ENCODE measurements around a stretch of chr3.

- PRO-cap = no peak
- RAMPAGE, long total RNA, 4 experiments = no peak in any of the 4 experiments
These were observed 92.3 kb upstream of the DAZL start for GRCh38 chr3:16697344-16698200.

- PRO-cap = no peak
- RAMPAGE, long total RNA, 4 experiments = no peak in any of the 4 experiments
These were observed 96.1 kb upstream of the PLCL2 start for GRCh38 chr3:16788662-16788976.

GRCh38 chr3:16801169-16801587 lies 83.6 kb upstream of the PLCL2 start:
- PRO-cap = no peak
- RAMPAGE, long total RNA, 4 experiments = no peak in any of the 4 experiments

DNA sequence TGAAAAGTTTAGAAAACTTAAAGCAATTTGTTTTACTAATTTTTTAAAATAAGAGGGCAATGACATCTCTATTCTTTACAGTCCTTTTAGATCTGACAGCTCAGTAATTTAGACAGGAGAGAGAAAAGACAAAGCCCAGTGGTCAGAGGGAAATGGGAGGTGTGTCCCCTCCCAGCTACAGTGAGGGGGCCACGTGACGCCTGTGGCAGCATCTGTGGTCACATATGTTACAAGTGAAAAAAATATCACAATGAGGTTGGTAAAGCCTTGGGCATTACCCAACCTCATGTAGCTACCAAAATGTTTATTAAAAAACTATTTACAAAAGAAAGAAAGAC lies 42.9 kb upstream of the PLCL2 start:
- PRO-cap = unidirectional peak, plus-strand start at position 250 of the sequence
- RAMPAGE, long total RNA, 4 experiments = no peak in any of the 4 experiments

GRCh38 chr3:16906677-16907154 lies 22.0 kb downstream of the PLCL2 start:
- PRO-cap = no peak
- RAMPAGE, long total RNA, 4 experiments = no peak in any of the 4 experiments

DNA sequence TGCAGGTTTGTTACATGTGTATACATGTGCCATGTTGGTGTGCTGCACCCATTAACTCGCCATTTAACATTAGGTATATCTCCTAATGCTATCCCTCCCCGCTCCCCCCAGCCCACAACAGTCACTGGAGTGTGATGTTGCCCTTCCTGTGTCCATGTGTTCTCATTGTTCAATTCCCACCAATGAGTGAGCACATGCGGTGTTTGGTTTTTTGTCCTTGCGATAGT lies 69.2 kb downstream of the PLCL2 start:
- PRO-cap = no peak
- RAMPAGE, long total RNA, 4 experiments = no peak in any of the 4 experiments

DNA sequence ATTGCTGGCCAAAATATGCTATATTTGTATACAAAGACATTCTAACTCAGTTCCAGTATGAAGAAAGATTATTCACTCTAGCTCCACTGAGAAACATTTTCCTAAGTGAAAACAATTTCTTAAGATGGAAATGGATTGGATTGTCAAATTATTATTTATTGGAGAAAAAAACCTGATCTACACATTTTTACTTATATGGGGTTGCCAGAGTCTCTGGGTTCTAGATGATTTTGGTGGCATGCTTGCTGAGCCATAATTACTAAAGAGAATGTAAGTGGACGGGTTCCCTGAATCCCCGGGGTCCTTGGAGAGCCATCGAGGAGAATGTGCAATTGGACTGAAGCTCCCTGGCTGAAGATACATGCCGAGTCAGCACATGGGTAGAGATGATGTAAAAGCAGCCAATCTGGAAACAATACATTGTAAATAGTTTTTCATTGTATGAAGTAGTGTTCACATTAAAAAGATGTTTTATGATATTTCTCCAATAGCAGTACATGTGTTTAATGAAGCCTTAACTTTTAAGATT lies 205.4 kb downstream of the PLCL2 start:
- PRO-cap = no peak
- RAMPAGE, long total RNA, 4 experiments = no peak in any of the 4 experiments

- PRO-cap = no peak
- RAMPAGE, long total RNA, 4 experiments = no peak in any of the 4 experiments
These were observed 284.3 kb downstream of the TBC1D5 start for GRCh38 chr3:17458041-17458660.

DNA sequence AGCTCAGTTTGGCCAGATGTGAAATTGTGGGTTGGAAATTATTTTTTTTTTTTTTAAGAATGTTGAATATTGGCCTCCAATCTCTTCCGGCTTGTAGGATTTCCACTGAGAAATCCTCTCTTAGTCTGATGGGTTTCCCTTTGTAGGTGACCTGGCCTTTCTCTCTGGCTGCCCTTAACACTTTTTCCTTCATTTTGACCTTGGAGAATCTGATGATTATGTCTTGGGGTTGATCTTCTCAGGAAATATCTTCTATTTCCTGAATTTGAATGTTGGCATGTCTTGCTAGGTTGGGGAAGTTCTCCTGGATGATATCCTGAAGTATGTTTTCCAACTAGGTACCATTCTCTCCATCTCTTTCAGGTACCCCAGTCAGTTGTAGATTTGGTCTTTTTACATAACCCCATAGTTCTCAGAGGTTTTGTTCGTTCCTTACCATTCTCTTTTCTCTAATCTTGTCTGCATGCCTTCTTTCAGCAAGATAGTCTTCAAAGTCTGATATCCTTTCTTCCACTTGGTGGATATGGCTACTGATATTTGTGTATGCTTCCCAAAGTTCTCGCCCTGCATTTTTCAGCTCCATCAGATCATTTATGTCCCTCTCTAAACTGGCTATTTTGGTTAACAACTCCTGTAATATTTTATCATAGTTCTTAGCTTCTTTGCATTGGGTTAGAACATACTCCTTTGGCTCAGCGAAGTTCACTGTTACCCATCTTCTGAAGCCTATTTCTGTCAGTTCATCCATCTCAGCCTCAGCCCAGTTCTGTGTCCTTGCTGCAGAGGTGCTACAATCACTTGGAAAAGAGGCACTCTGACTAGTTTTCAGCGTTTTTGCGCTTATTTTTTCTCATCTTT lies 249.0 kb downstream of the TBC1D5 start:
- PRO-cap = no peak
- RAMPAGE, long total RNA, 4 experiments = no peak in any of the 4 experiments

- PRO-cap = no peak
- RAMPAGE, long total RNA, 4 experiments = no peak in any of the 4 experiments
These were observed 33.9 kb downstream of the TBC1D5 start for GRCh38 chr3:17708511-17708969.

DNA sequence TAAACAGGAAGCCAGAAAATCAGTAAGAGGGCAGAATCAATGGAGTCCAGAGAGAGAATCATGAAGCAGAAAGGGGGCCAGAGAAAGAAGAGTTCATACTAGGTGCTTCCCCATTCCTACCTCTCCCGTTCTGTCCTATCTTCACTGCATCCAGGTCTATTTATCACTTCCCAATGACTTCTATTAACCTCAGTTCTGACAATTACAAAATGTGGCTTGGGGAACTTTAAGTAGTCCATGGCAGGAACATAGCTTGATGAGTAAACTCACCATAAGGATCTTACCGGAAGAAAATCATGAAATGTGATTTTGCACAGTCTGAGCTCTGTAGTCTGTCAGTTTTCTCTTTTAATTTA lies 9.4 kb downstream of the TBC1D5 start:
- PRO-cap = no peak
- RAMPAGE, long total RNA, 4 experiments = no peak in any of the 4 experiments

DNA sequence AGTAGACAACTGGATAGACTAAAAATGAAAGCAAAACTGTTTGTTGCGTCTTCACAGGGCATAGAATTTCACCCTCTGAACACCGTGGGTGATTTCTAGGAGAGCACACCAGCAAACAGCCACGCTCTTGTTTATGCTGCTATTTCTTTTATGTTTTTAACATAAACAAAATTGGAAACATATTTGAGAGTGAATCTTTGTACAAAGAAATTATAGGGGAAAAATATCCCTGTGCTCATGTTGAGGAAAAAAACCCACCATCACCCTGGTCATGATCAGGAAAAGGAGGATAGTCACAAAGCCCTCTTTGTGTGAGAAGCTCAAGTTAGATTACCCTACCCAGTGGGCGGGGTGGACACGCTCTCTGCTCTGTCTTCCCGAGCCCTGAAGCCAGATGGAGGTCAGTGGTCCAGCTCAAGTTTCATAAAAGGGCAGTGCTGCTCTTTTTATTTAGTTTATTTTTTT lies 313.3 kb downstream of the SATB1 start:
- PRO-cap = no peak
- RAMPAGE, long total RNA, 4 experiments = no peak in any of the 4 experiments

GRCh38 chr3:18438479-18439035 lies 13.4 kb upstream of the SATB1 start:
- PRO-cap = bidirectional peak, plus-strand start at chr3:18438830, minus-strand start at chr3:18438731
- RAMPAGE, long total RNA, 4 experiments = no peak in any of the 4 experiments

DNA sequence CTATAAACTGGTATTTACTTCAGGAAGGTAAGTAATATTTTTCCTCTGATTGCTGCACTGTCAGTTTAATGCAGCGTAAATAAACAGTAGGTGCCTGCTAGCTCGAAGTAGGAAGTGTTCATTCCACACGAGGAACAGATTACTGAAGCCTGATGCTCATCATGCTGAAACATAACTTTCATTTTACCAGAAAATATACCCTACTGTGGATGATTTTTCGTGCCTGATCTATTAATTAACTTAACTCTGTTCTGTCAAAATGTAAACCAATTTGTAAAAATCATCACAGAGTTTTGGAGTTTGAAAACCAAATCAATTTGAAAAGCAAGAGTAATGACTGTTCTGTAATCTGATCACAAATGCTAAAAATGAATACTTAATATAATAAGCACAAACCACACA lies 15.4 kb upstream of the SATB1 start:
- PRO-cap = no peak
- RAMPAGE, long total RNA, 4 experiments = no peak in any of the 4 experiments

DNA sequence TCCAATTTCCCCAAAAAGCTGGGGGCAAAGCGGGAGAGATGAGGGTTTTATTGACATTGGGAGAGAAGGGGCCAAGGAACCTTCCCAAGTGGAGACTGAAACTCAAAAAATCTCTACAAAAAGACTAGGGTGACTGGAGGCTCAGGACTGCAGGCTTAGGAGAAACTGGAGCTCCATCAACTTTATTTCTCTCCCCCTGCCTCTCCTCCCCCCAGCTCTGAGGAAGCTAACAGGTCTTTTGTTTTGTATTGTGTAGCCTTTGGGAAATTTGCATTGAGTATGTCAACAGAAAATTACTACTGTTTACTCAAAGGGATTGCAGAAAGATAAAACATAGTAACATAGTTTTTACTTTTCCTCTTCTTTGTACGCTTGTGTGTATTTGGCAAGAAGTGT lies 20.9 kb upstream of the SATB1 start:
- PRO-cap = no peak
- RAMPAGE, long total RNA, 4 experiments = no peak in any of the 4 experiments

DNA sequence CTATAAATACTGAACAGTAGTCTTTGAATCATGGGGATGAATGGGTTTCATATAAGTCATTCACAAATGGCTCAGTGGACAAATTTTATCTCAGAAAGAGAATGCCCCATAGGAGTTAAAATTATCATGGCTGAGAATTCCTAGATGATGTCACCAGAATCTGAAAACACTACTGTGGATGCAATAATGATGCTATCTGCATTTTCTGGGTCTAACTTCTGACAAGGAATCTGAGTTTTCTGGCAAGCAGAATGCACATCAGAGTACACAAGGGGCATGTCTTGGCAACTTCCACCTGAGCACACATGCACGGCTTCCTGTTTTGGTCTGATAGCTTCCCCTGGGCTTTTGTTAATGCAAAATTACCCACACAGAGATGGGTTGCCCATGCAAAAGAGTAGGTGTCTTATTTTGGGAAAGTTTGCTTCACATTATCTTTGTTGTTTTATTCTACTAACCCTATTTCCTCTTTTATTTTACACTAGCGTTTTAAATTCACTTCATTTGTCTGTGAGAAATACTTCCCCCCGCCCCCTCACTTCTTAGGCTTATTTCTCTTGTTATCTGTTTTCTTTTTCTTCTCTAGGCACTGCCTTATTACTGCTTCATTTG lies 74.1 kb upstream of the SATB1 start:
- PRO-cap = no peak
- RAMPAGE, long total RNA, 4 experiments = no peak in any of the 4 experiments

DNA sequence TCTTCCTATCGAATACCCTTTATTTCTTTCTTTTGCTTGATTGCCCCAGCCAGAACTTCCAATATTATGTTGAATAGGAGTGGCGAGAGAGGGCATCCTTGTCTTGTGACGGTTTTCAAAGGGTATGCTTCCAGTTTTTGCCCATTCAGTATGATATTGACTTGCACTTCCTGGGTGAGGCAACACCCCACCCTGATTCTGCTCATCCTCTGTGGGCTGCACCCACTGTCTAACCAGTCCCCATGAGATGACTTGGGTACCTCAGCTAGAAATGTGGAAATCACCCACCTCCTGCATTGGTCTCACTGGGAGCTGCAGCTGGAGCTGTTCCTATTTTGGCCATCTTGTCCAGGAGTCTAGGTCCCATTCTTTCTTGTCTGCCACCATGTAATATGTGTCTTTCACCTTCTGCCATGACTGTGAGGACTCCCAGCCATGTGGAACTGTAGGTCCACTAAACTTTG lies 44.8 kb upstream of the KCNH8 start:
- PRO-cap = no peak
- RAMPAGE, long total RNA, 4 experiments = no peak in any of the 4 experiments

- PRO-cap = no peak
- RAMPAGE, long total RNA, 4 experiments = no peak in any of the 4 experiments
These were observed 17.4 kb upstream of the KCNH8 start for GRCh38 chr3:19130912-19131221.

DNA sequence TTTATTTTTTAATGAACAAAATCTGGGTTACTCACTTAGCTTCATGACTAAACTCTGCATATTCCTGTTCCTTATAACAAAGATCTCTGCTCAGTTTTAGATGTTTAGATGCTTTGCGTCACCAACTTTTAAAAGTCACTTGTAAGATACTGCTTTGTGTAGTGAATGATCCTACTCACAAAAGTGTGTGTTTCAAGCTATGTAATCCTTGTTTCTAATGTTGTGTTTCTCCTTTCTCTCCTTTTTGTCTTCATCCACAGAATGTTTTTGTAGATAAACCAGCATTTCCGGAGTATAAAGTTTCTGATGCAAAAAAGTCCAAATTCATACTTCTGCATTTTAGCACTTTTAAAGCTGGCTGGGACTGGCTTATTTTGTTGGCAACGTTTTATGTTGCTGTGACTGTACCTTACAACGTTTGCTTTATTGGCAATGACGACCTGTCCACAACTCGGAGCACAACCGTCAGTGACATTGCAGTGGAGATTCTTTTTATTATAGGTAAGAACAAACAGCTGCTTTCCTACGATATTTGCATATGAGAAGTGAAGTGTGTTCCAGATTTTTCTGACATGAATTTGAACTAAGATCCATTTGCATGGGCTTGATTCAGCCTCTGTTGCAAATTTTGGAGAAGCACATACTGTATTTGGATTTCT lies 199.3 kb downstream of the KCNH8 start:
- PRO-cap = no peak
- RAMPAGE, long total RNA, 4 experiments = no peak in any of the 4 experiments

- PRO-cap = no peak
- RAMPAGE, long total RNA, 4 experiments = no peak in any of the 4 experiments
These were observed 213.9 kb downstream of the KCNH8 start for GRCh38 chr3:19362179-19362713.

All from transverse colon (tissue), 4 donors.